Measurements from ENCODE around the genes USP17L13 and USP17L5.

GRCh38 chr4:8558443-8558938 is 21.7 kb upstream of the GPR78 start:
- PRO-cap: no peak
- RRBS, 2 experiments: no CpG with 5 or more reads among the region's 12 CpGs

- PRO-cap: no peak
- RRBS, 2 experiments: no CpG with 5 or more reads among the region's 68 CpGs
Observed at GRCh38 chr4:9151966-9152985, 17.9 kb upstream of the FAM90A26 start.

GRCh38 chr4:9224655-9225176 is at the start of gene USP17L13:
Gene USP17L13, plus strand, starts transcription at chr4:9224896.
- PRO-cap: no peak
- RRBS, 2 experiments: no CpG with 5 or more reads among the region's 20 CpGs

DNA sequence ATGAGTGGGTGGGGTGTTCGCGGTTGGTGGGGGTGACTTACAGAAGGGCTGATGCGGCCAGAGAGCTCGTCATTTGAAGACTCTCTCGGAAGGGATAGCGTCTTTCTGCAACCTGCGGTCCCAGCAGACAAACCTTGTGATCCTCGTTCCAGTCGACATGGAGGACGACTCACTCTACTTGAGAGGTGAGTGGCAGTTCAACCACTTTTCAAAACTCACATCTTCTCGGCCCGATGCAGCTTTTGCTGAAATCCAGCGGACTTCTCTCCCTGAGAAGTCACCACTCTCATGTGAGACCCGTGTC is at the start of gene USP17L5:
Gene USP17L5, plus strand, starts transcription at position 158 of the 304 bp plus-strand sequence.
- PRO-cap: no peak
- RRBS, 2 experiments: no CpG with 5 or more reads among the region's 14 CpGs

DNA sequence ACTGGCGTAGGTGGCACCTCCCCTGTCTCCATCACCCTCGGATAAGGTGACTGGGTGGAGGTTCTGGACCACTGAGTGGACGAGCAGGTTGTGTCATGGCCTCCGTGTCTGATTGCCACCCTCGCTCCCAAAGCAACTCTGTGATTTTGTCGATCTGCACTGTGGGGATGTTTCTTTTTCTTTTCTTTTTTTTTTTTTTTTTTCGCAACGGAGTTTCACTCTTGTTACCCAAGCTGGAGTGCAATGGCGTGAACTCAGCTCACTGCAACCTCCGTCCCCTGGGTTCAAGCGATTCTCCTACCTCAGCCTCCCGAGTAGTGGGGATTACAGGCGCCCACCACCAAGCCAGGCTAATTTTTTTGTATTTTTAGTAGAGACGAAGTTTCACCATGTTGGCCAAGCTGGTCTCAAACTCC is 56.2 kb downstream of the DEFB131A start:
- PRO-cap: no peak
- RRBS, 2 experiments: no CpG with 5 or more reads among the region's 14 CpGs

DNA sequence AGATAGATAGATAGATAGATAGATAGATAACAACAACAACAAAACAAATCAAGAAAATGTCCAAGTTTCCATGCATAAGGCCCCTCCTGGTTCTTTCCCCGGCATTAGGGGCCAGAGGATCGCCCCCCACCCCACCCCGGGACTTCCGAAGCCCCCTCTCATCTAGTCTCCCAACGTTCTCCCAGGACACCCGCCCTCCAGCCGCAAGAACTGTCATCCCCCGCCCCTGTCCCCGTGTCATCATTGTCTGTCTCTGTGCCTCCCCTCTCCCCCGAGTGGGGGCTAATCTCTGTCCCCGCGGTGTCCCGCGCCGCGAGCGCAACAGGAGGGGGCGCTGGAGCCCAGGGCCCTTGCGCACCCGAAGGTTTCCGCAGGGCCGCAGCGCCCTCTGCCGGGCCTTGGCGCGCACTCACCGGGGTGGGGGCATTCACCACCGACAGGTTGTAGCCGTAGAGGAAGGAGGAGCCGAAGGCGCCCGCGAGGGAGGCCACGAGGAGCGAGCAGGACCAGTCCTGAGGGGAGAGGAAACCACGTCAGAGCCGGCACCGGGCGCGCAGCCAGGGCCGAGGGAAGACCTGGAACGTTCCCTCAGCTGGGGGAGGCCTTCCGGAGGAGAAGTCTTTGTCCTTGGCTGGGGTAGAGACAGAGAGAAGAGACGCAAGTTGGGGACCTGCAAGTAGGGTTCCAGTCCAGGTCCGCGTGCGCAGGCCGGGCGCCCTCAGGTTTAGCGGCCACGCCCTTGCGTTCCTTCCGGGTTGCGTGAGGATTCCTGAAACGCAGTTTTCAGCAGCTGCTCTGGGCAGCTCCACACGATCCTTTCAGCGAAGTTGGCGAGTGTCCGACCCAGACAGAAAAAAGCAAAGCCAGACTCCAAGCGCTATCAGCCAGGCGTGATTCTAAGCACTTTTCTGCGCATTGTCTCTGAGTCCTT is 2.5 kb downstream of the SLC2A9 start:
- PRO-cap: no peak
- RRBS, 2 experiments: 4 to 5% methylated on average over 12 to 17 of the region's 62 CpGs

GRCh38 chr4:10019493-10020097 is 1.7 kb downstream of the SLC2A9 start:
- PRO-cap: no peak
- RRBS, 2 experiments: no CpG with 5 or more reads among the region's 10 CpGs

- PRO-cap: no peak
- RRBS, 2 experiments: no CpG with 5 or more reads among the region's 7 CpGs
Observed at GRCh38 chr4:10028757-10029380, 7.6 kb upstream of the SLC2A9 start.

- PRO-cap: no peak
- RRBS, 2 experiments: no CpG with 5 or more reads among the region's 14 CpGs
Observed at GRCh38 chr4:10098691-10099212, 17.8 kb downstream of the WDR1 start.

GRCh38 chr4:10111732-10112079 is 4.9 kb downstream of the WDR1 start:
- PRO-cap: no peak
- RRBS, 2 experiments: no CpG with 5 or more reads among the region's 2 CpGs

DNA sequence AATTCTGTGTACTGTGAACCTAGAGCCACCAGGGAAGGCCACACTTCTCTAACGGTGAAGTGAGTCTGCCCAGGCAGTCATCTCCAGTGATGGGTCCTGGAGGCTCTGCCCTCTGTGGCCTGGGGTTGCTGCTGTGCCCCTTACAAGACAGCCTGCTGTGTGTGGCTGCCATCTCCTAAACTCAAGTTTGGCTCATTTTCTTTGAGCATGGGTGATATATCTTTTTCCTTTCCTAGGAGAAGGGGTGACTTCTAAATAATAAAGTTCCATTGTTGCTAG is 40.9 kb upstream of the WDR1 start:
- PRO-cap: no peak
- RRBS, 2 experiments: no CpG with 5 or more reads among the region's 1 CpG

DNA sequence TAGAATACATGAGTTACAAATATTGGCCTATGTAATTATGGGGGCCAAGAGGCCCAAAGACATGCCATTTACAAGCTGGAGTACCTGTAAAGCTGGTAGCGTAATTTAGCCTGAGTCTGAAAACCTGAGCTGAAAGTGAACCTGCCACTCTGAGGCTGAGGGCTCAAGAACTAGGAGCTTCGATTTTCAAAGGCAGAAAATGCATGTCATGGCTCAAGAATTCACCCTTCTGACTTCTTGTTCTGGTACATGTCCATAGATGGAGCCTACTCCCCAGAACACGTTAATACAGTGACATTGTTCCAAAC is 115.4 kb upstream of the WDR1 start:
- PRO-cap: no peak
- RRBS, 2 experiments: no CpG with 5 or more reads among the region's 3 CpGs

DNA sequence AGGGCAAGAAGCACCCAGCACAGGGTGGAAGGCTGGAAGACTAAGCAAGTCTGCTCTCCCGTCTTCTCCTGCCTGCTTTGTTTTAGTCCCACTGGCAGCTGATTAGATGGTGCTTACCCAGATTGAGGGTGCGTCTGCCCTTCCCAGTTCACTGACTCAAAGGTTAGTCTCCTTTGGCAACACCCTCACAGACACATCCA is 157.4 kb downstream of the HS3ST1 start:
- PRO-cap: no peak
- RRBS, 2 experiments: no CpG with 5 or more reads among the region's 2 CpGs

GRCh38 chr4:11420351-11420976 is 8.2 kb downstream of the HS3ST1 start:
- PRO-cap: no peak
- RRBS, 2 experiments: no CpG with 5 or more reads among the region's 8 CpGs

DNA sequence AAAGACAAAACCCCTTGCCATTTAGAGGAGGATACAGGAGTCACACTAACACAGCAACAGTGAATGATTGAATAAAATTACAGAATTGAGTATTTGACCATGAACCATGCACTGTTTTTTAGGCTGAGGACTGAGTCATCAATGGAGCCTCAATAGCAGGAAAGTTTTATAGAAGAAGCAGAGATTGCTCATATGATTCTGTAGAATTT is 991.7 kb upstream of the HS3ST1 start:
- PRO-cap: no peak

- PRO-cap: no peak
- RRBS, 2 experiments: no CpG with 5 or more reads among the region's 4 CpGs
Observed at GRCh38 chr4:12488714-12489166, 995.4 kb downstream of the RAB28 start.

DNA sequence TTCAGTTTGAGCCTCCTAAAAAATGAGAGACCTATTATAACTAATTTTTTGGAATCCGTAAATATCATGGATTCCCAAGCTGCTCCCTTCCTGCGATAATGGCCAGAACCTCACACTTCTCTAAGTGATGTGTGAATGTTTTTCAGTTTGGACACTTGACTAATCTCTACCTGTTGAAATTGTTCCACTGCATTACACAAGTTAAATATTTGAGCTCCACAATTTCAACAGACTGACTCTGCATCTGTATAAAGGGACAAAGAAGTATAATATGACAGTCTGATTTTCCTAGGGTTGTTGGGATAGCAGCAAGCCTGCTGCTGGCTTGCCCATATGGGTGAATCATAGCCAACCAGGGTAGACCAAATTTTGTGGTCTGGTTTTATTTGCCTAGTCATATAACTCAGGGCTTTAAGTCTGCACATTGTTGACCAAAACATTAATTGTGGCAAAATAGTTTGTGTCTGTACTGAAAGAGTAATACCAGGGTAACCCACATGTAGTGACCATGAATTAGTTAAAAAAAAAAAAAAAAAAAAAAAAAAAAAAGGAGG is 534.4 kb downstream of the RAB28 start:
- PRO-cap: no peak
- RRBS, 2 experiments: no CpG with 5 or more reads among the region's 2 CpGs

GRCh38 chr4:13298537-13299040 is 185.6 kb downstream of the RAB28 start:
- PRO-cap: no peak
- RRBS, 2 experiments: no CpG with 5 or more reads among the region's 17 CpGs

DNA sequence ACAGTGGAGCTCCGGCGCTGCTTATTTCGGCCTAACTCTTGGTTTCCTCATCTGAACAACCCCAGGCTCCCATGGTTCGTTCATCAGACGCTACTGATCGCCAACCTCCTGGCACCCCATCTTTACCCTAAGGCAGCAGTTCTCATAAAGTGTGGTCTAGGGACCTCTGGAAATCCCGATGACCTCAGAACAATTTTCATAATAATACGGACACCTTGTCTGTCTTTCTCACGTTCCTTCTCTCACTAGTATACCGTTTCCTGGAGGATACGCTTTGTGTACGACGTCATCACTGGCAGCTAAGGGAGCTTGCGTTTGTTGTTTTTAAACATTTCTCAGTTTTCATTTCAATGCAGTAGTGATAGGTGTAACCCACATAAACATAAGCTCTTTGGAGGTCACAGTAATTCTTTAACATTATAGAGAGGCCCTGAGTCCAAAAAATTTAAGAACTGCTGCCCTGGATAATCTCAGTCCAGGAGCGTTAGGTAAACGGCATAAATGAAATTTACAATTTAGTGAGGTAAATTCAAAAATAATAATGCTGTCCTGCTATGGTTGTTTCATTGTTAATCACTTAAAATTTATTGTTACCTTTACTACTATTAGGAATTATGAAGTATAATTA is 855 bp upstream of the RAB28 start:
- PRO-cap: no peak
- RRBS, 2 experiments: 4% methylated on average over 1 of the region's 16 CpGs; no CpG with 5 or more reads in 1 of the 2 experiments

DNA sequence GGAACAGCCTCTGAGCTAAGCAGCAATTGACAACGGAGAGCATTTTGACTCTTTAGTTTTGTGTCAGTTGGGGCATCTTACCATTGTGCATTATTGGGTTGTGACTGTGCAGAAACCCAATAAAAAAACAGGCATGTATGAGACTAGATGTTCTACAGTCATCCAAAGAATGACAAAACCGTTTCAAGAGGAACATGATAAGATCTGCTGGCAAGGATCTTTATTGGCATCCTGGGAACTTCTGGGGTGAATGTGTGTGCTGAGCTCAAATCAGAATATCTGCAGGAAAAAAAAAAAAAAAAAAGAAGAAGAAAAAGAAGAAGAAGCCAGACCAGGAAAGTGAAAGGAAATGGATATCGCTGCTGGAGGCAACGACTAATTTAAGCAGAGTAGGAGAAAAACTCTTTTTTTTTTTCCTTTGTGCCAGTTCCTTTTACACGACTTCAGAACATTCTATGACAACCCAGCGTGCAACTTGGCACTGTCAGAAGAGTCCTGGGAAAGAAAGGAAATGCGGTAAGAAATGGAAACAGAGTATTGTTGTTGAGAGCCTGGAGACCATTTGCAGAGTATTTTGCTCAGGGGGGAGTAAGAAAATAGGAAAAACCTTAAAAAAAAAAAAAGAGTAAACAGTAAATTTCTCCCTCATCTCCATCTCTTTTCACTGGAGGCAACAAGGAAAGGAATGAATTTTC is 484.3 kb upstream of the BOD1L1 start:
- PRO-cap: no peak
- RRBS, 2 experiments: no CpG with 5 or more reads among the region's 7 CpGs